Skin of body (tissue), 2 donors: ENCODE data around the gene TRMT1.

- RAMPAGE, long total RNA: no peak
Measured at GRCh38 chr19:12782887-12783655, 7.7 kb upstream of the HOOK2 start.

DNA sequence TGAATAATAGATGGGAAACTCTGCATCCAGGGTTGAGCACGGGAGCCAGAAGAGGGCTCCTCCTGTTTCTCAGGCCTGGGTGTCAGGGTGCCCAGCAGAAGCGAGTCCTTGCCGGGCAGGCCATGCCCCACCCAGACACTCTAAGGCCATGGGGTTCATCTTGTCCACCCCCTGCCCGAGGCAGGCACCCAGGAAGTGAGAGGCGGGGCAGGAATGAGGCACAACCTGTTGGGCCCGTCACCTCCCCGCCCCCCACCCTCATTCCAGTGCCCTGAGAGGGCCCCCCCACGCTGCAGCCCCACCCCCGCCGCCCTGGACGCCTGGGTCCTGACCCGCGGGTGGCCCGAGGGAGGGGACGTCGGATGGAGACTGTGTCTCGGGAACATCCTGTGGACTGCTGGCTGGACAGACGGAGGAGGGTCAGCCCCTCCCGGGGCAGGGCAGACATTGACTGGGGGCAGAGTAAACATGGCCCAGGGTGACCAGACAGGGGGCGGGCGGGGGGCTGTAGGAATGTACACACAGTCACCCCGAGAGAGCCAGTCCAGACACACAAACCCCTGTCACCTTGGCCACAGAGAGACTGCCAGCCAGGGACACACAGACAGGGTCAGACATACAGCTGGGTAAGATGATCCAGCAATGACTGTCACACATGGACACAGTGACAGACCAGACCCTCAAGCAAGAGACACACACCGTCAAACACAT, 7.4 kb upstream of the JUNB start:
- RAMPAGE, long total RNA: no peak

- RAMPAGE, long total RNA: no peak
Measured at GRCh38 chr19:12789217-12789773, 2.0 kb upstream of the JUNB start.

GRCh38 chr19:12791875-12792795, 849 bp downstream of the JUNB start:
- RAMPAGE, long total RNA: no peak

DNA sequence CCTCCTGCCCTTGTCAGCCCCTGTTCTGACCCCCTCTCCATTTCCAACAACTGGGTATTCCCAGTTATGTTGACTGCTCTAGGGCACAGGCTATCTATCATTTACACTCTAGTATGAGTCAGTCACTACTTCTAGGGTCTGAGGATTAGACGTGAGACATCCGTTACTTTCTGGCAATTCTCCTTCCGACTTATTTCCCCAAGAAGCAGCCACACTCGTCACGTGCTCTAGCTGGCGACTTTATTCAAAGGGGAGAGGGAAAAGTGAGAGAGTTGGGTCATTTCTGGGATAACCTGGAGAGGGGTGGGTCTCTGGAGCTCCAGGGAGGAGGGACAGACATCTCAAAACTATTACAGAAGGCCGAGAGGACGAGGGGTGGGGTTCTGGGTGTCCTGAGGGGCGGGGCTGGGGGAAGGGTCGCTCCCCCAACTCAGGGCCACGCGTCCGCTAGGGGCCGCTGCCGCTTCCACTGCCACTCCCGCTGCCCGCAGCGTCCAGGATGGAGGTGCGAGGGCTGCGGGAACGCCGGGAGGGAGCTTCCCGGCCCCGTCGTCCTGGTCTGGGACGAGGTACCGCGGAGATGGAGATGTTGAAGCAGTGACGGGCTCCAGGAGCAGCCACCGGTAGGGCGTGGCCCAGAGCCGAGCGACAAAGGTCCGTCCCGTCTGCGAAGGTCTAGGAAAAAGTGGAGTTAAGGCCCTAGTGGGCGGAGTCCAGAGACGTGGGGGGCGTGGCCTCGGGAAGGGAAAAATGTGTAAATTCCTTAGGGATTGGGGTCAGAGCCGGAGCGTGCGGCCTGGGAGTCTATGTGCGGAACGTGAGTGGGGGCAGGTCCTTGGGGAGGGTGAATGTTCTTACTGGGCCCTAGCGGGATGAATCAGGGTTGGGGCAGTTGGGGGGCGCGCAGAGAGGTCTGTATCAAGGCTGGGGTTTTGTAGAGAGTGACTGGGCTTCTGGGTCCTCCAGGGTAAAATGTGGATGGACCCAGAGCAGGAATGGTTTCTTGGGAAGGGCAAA, 8.8 kb downstream of the RTBDN start:
- RAMPAGE, long total RNA: no peak

GRCh38 chr19:12891404-12892051, 568 bp downstream of the GCDH start:
- RAMPAGE, long total RNA: no peak

DNA sequence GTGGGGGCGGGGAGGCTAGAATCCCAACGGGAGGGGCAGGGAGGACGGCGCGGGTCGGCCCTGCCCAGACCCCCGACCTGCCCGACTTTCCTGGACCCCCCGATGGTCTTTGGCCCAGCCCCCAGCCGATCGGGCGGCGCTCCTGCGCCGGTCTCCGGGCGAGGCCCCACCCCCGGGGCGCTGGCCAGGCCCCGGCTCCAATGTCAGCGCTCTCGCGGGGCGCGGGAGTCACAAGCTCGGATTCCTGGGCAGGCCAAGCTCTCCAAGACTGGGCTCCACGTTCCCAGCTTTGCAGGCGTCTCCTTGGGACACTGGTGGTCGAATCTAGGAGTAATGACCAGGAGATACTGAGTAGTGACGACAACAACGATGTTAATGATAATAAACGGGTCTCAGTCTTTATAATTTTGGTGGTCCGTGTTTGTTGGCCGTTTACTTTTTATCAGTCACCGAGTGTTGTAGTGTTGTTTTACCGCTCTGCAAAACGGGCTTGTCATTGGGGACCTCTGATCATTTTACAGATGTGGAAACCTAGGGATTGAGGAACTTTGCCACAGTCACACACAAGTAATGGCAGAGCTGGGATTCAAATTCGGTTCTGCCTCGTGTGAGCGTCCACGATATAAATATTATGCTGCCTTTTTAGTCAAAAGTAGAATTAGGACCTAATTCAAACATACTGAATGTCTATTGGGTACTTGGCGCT, 564 bp downstream of the RAD23A start:
- RAMPAGE, long total RNA: no peak

GRCh38 chr19:12983248-12983867, 11.9 kb upstream of the NFIX start:
- RAMPAGE, long total RNA: no peak

DNA sequence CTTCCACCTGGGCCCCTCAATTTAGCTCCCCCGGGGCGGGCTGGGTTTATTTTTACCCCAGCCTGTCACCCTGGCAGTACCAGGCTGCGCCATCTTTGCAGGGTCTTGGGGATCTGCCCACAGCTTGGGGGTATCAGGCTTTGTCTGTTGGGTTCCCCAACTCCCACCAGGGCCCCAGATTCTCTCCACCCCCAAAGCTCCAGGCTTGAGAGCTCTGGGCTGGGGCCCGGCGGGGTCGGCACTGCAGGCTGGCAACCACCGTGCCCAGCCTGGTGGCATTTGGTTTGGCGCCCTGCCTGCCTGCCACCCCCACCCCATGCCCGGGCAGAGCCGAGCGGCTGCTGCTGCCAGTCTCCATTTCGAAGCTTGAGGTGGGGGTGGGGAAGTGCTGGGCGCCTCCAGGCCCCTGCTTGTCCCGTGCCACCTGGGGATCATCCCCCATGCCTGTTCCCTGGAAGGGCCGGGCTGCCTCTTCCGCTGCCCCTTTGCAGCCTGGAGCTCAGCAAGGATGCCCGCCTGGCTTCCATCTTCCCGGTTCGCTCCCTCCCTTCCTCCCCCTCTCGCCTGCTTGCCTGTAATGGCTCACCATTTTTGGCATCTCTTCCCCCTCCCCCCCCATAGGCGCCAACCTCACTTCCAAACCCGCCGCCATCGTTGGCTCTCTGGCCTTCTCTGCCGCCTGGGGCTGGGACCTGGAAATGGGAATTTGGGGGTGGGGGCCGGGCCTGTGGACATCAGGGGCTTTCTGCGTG, 11.5 kb downstream of the NFIX start:
- RAMPAGE, long total RNA: no peak

- RAMPAGE, long total RNA: no peak
Measured at GRCh38 chr19:13019791-13020386, 24.6 kb downstream of the NFIX start.

- RAMPAGE, long total RNA: no peak
Measured at GRCh38 chr19:13022794-13023848, 27.8 kb downstream of the NFIX start.

GRCh38 chr19:13025541-13026936, 30.8 kb downstream of the NFIX start:
- RAMPAGE, long total RNA: no peak

- RAMPAGE, long total RNA: no peak
Measured at GRCh38 chr19:13054588-13055674, 47.7 kb downstream of the LYL1 start.

GRCh38 chr19:13087759-13088309, 14.8 kb downstream of the LYL1 start:
- RAMPAGE, long total RNA: no peak

DNA sequence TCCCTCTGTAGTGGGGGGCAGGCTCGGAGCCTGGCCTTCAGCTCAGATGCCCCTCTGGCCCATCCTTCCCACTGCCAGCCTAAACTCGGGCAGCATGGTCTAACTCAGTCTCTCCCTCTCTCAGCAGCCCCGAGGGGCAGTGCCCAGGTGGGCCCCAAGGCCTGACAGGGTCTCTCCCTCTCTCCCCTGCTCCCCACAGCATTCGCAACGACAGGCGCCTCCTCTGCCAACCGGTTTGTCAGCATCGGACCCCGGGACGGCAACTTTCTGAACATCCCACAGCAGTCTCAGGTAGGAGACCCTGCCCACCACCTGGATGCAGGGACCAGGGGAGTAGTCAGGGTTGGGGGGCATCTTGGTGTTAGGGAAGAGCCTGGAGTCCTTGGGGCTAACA, 12.6 kb downstream of the LYL1 start:
- RAMPAGE, long total RNA: no peak

DNA sequence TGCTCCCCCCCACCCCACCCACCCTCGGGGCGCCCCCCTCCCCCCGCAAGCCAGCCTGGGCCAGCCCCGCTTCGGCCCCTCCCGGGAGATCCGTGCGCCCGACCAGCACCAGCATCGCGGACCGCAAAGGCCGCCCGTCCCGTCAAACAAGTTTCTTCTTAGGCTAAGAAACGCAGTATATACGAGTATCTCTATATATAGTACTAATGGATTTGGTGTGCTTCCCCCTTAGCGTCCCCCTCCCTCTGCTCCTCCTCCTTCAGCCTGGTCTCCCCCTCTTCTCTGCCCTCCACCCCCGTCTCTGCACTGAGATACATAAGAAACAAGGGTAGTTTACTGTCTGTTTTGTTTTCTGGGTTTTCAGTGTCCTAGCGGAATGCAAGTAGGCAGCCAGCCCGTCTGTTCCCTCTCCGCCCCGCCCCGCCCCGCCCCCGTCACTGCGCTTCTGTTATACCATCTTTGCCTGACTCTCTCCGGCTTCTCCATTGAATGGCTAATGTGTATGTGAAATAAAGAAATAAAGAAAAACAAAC, 4.3 kb downstream of the LYL1 start:
- RAMPAGE, long total RNA: no peak

- RAMPAGE, long total RNA: no peak
Measured at GRCh38 chr19:13103240-13103399, 462 bp upstream of the LYL1 start.

- RAMPAGE, long total RNA: no peak
Measured at GRCh38 chr19:13116589-13117155, at the start of gene TRMT1. Gene TRMT1, minus strand, starts transcription at chr19:13116740.

- RAMPAGE, long total RNA: no peak
Measured at GRCh38 chr19:13135590-13136107, 14.5 kb downstream of the STX10 start.

GRCh38 chr19:13396395-13397059, 109.8 kb downstream of the CACNA1A start:
- RAMPAGE, long total RNA: no peak